PFSK-1 (cell line): ENCODE data around the genes AAGAB and CORO2B.

GRCh38 chr15:67146884-67147383 lies 81.5 kb downstream of the SMAD3 start:
- RRBS = no CpG with 5 or more reads among the region's 10 CpGs

DNA sequence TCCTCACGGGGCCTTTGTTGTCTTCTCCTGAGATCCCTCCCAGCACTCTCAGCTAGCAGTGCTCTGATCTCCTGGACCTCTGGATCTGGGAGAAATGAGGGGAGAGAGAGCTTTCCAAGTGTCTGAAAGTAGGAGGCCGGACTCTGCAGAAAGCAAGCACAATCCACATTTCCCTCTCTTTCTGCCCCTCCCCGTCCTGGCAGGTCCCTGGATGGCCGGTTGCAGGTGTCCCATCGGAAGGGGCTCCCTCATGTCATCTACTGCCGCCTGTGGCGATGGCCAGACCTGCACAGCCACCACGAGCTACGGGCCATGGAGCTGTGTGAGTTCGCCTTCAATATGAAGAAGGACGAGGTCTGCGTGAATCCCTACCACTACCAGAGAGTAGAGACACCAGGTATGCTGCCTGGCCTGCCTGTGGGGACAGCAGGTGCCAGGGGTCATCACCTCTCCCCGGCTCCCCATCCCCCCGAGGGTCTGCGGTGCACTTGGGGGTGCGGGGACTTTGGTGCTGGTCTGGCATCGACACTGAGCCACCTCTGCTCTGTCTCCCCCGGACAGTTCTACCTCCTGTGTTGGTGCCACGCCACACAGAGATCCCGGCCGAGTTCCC lies 89.7 kb downstream of the AAGAB start:
- RRBS = 60% methylated on average over 8 of the region's 21 CpGs

DNA sequence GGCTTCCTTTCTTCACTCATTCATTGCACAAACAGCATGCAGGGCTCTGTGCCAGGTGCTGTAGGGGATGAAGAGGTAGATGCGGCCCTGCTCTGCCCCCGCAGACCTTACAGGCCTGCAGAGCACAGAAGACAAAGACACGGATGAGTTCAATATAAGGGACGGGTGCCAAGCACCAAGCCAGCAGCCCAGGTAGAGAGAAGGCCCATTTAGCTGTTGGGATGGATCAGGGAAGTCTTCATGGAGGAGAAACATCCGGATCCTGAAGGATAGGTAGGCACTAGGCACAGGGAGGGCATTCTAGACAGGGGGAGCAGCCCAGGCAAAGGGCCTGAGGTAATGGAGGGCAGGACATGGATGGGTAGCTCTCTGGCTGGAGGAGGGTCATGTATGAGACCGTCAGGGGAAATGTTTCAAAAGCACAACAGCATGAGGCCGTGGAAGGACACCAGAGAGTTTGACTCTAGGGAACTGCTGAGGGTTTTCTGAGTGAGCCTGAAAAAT lies 69.3 kb downstream of the AAGAB start:
- RRBS = no CpG with 5 or more reads among the region's 7 CpGs

- RRBS = 1% methylated on average over 23 of the region's 82 CpGs
Measured at GRCh38 chr15:67254111-67255242, at the start of gene AAGAB. Gene AAGAB (minus strand): TSS chr15:67254661.

DNA sequence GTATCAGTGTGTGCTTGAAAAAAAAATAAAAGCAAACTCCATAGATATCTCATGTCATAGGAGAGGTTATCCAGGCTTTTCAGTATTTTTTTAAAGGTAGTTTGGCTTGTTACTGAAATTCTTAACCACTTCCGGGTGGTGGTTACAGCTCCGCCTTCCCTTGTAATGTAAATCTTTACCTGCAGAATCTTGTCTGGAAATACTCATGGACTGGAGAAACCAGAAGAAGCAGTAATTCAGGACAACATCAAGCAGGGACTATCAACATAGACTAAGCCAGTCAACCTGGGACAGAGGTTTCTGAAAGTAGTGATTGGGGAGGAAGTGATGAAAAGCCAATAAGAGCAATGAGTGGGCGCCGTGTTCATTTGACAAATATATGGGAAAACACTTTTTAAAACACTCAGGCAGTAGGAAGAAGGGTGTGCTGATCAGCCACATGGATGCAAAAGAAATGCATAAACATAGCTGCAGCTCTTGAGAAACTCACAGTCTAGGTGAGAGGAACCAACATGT lies 78.8 kb upstream of the SKOR1 start:
- RRBS = no CpG with 5 or more reads among the region's 4 CpGs

DNA sequence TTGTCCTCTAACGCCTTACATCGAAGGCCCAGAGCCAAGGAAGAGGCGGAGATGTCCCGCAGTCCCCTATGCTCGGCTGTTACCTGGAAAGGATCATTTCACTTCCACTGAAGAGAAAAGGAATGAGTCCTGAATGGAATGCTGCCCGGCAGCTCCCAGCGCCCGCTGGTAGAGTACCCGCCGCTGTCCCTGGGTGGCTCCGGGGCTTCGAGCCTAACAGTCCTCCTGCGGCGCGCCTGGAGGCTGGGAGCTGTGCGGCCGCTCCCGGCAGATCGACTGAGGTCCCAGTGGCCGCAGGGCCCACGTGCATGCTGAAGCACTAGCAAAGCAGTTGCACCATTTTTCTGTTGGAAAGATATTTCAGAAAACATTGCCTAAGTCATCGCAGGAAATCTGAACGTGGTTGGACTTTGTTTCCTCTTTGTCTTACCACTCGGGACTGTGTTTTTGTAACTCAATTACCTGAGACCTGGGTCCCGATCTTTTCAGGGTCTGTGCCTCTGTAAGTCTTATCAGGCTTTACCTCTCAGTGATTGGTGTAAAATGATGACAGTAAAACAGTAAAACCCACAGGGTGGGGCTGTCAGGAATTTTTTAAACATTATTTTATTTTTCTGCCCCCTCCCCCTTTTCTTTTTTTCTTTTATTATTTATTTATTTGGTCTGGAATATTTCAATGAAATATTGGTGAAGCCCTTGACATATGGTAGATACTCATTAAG lies 13.6 kb downstream of the SKOR1 start:
- RRBS = 77% methylated on average over 13 of the region's 25 CpGs

DNA sequence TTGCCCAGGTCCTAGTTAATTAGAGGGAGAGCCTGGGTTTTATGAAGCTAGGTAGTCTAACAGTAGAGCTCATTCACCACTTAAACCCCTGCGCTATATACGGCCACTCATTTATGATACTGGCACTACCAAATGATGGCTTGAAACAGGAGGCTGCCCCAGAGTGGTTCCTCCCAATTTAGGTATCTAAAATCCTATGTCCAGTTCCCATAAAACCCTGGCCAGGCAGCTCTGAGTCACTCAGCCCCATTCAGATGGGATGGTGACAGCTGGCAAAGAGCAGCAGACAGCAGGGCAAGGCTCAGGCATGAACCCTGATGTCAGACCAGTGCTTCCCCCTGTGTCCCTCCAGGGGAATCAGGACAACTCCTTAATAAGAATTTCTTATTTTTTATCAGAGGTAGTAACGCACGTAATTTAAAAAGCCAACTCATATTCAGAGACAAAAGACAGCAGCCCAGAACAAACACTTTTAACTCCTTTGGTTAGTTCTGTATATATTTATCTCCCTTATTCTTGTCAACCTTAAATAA lies 91.7 kb downstream of the SKOR1 start:
- RRBS = no CpG with 5 or more reads among the region's 4 CpGs

DNA sequence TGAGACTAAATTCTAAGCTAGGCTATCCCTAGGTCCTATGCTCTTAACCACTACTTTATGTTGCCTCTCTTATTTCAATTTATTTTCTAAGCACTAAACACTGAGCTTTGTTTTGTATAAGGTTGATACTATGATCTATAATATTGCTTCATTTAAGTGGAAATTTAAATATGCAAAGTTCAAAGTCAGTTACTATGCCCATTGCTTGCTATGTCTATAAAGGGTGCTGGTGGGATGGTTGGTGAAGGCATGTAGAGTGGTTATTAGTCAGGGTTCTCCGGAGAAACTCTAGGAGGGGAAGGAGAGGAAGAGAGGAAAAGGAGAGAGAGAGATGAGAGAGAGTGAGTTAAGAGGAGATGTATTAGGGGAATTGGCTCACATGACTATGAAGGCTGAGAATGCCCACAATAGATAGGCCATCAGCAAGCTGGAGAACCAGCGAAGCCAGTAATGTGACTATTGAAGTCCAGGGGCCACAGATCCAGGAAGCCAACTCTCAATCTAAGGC lies 42.9 kb downstream of the CALML4 start:
- RRBS = no CpG with 5 or more reads among the region's 2 CpGs

GRCh38 chr15:68197479-68198081 lies 7.6 kb downstream of the CALML4 start:
- RRBS = no CpG with 5 or more reads among the region's 13 CpGs

- RRBS = no CpG with 5 or more reads among the region's 10 CpGs
Measured at GRCh38 chr15:68199580-68200326, 5.4 kb downstream of the CALML4 start.

- RRBS = no CpG with 5 or more reads among the region's 1 CpG
Measured at GRCh38 chr15:68272707-68273083, 4.8 kb upstream of the FEM1B start.

DNA sequence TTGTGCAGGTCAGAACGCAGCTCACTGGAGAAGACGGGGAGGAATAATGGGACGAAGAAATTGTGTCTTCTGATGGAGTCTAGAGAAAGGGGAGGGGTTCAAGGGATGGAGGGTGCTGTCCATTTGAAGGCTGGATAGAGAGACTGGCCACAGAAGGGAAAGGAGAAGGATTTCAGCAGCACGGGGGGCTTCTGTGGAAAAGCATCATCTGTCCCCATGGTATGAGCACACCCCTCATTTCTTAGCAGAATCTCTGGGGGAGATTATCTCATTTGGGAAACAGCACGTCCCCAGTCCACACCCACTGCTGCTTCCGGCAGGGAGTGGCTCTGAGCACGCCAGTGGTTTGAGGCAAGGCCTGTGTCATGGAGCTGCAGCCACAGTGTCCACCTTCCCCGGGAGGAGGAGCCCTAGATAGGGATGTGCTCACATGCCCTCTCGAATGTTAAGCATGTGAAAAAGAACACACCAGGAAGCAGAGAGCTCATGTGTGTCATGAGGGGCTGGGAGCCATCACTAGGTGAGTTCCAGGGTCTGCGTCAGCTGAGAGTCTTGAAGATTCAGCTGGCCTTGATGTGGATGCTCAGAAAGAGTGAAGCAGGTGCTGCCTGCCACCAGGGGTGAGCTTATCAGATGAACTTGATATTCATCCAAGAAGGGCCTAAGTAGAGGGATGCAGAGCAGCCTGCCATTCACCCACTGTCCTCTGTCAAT lies 16.5 kb downstream of the ITGA11 start:
- RRBS = 77% methylated on average over 3 of the region's 10 CpGs

DNA sequence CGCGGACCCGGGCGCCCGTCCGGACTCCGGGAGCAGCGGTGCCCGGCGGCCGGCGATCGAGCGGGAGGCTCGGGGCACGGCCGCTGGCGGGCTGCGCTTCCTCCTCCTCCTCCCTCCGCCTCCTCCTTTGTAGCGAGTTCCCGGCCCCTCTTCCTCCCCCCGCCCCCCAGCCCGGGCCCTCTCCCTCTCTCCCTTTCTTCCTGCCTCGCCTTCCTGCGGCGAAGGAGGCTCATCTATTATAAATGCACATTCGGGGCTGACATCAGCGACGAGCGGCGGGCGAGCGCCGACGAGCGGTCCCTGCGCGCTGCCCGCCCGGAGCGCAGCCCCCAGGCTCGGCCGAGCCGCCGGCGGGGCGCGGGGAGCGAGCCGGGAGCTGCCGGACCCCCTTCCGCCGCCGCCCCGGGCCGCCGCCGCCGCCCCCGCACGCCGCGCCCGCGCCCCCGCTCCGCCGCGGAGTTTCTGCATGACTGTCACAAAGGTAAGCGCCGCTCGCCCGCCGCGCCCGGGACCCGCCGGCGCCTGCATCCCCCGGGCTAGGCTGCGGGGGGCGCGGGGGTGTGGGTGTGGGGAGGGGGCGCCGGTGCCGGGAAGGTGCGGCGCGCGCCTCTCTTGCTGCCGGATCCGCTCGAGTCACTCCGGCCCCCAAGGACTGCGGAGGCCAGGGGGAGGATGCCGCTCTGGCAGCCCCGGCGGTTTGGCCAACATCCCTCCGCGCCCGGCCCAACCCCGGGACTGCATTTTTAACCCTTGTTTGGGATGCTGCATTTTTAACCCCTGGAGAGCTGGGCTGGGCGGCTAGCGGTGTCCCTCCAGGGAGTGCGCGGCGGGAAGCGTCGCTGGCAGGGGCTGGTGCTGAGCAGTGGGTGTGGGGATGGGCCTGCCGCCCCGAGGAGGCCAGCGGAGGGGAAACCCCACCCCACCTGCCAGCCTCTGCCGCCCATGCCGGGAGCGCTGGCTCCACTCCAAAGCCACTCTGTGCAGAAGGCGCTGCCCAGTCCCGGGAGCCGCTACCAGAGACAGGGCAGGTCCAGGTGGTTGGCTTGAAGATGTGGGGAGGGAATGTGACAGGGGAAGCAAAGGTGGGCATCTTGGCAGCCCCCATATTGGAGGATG lies at the start of gene CORO2B:
Gene CORO2B (plus strand): TSS at position 197 of the 1,116 bp plus-strand sequence.
- RRBS = 7% methylated on average over 44 of the region's 119 CpGs

DNA sequence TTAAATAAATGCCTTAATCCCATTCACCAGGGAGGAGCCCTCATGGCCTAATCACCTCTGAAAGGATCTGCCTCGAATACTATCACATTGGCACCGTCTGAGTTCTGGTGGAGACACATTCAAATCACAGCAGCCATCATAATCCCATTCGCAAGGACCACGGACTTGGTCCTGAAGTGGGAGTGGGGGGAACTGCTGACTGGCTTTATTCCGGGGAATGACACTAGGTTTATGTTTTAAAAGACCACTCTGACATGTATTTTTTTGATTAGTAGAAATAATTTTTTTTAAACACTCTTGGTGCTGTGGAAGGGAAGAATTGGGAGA lies 23.2 kb downstream of the CORO2B start:
- RRBS = no CpG with 5 or more reads among the region's 5 CpGs

GRCh38 chr15:68616474-68616940 lies 37.7 kb downstream of the CORO2B start:
- RRBS = no CpG with 5 or more reads among the region's 16 CpGs

DNA sequence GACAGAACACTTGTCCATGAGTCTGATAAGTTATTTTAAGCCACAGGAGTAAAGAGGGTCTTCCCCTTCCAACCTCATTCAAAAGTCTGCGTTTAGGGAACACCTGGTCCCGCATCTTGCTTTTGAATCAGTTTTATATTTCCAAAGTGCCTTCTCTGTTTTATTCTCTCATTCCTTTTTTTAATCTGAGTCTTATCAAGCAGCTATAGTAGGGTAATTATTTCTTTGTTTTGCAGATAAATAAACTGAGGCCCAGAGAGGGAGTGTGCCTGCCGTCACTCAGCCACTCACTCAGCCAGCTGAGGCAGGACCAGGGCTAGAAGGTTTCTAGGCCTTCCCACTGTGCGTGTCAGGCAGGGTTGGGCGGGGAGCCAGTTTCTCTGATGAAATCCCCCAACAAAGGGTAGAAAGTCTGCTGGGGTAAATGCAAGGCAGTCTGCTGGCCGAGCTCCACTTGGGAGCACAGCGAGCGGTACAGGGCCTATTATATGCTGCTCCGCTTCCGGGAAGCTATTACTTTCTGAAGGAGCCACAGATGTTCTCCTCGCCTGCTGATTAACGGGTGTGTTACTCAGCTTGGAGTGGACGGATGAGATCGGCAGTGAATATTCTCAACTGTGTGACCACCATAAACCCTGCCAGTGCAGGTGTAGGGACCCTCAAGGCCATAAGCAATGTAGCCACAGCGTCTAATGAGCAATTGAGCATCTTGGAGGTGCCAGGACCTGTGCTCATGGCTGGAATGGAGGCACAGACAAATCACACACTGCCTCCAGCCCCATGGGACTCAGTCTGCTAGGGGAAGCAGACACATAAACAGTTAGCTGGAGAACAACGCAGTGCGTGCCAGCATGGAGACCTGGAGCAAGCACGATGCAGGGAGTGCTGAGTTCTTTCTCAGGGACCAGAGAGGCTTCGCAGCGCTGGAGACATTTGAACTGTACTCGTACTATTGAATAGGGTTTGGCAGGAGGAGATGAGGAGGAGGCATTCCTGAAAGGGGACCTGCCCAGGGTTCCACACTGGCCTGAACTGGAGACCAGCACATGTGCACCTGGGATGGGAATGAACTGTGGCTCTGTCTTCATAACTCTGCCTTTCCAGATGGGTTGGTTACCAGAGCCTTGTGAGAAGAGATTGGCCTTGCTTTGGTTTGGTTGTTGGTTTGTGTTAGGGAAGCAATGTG lies 42.1 kb downstream of the CORO2B start:
- RRBS = no CpG with 5 or more reads among the region's 21 CpGs

- RRBS = no CpG with 5 or more reads among the region's 9 CpGs
Measured at GRCh38 chr15:68630275-68630724, 51.5 kb downstream of the CORO2B start.

GRCh38 chr15:68651048-68651664 lies 72.4 kb downstream of the CORO2B start:
- RRBS = no CpG with 5 or more reads among the region's 21 CpGs

- RRBS = no CpG with 5 or more reads among the region's 14 CpGs
Measured at GRCh38 chr15:68725744-68726168, 94.9 kb downstream of the ANP32A start.

- RRBS = no CpG with 5 or more reads among the region's 8 CpGs
Measured at GRCh38 chr15:68729605-68730388, 90.9 kb downstream of the ANP32A start.